Astrocyte (in vitro differentiated cells and primary cell): Measurements from ENCODE around the gene DHTKD1.

DNA sequence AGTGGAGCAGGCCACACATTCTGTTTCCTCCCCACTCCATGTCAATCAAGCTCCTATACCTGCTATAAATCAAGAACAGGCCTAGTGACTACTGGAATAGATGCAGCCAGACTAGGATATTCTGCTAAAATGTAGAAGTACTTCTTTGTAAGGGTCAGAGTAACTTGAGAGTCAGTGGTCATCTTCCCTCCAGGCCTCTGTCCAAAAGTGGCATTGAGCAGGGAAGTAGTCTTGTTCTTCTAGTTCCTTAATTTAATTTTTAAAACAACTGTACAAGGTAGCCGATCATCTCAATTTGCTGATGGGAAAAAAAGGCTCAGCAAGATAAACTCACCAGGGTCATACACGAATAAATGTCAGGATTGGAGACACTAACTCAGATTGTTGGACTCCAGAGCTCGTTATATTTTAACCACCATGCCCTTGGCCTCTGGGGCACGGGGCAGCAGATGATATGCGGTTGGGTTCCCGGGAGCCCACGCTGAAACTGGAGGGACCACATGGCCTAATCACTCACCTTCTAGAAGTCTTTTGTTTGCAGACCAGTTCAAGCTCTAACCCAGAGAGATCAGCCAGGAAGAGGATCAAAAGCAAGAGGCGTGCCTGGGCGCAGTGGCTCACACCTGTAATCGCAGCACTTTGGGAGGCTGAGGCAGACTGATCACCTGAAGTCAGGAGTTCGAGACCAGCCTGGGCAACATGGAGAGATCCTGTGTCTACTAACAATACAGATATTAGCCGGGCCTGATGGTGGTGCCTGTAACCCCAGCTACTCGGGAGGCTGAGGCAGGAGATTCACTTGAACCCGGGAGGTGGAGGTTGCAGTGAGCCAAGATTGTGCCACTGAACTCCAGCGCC lies 42.7 kb upstream of the ECHDC3 start:
- PRO-cap, result no peak
- RRBS, 2 experiments, result no CpG with 5 or more reads among the region's 15 CpGs

- PRO-cap, result no peak
- RRBS, 2 experiments, result no CpG with 5 or more reads among the region's 7 CpGs
Measured at GRCh38 chr10:11744507-11744956, 2.4 kb downstream of the ECHDC3 start.

DNA sequence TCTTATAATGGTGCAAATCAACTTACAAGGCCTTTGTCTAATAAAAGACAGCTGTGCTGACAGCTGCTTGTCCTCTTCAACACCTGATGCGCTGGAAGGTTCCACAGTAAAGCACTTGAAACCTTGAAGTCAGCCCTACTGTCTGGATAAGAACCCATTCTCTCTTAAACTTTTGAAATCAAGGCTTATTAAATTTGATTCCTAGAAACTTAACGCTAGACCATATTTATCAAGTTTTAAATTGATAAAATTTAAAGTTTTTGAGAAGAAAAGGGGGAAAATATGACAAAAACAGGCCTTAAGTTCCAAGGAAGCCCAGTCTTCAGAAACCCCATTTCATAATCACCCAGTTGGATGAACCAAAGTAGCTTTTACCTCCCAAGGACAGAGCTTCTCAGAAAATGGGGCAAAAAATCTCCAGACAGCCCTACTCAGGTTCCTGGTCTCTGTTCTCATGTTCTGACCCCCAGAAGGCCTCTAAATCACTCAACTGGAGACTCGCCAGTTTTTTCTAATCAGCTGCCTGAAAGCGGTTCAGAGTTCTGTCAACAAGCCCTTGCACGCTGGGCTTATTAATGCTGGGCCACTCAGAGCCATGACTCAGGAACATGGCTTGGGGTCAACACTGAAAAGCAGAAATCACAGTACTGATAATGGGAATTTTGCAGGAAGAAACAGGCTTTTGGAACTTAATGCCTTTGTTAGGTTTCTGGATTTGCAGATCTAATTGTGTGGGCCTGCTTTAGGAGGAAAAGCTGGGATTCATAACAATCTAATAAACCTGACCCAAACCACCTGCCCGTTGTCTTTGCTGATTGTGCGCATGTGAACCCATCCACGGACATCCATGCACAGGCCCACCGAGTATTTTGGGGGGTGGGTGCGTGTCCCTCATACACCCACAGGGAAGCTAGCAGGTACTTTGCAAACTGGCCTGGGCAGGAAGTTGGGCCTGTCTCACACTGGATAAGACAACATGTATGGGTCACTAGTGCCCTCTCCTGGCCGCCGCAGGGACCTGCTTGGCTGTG lies 15.2 kb downstream of the ECHDC3 start:
- PRO-cap, result no peak
- RRBS, 2 experiments, result no CpG with 5 or more reads among the region's 12 CpGs

GRCh38 chr10:11793658-11794343 lies 29.4 kb upstream of the PROSER2 start:
- PRO-cap, result no peak
- RRBS, 2 experiments, result no CpG with 5 or more reads among the region's 11 CpGs

DNA sequence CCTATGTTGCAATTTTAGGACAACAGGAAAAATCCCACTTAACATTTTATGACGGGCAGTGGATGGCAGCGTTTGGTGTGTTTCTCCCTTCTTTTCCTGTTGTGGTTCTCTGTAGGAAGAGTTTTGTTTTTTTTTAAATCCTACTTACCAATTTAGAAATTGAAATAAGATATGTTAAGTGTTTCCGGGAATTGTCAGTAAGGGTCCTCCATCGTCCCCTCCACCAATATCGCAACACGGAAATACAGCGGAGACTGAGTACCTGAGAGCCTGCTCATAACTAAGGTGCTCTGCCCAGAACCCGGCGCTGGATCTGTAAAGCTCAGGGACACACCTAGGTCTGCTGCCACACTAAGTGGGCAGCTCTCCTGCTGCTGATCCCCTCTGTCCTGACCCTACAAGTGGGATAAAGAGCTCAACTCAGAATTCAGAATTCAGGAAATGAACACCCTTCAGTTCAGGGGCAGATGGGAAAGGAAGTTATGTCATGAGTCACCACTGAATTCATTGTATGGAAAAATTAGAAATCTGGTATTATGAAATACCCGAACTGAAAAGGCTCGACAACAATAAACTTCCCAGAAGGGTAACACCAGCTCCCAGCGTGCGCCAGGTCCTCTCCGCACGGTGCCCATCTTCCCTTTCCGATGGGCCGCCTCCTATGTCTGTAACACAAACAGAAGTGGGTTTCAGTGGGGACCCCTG lies 9.1 kb upstream of the PROSER2 start:
- PRO-cap, result no peak
- RRBS, 2 experiments, result 94% methylated on average over 3 of the region's 17 CpGs; no CpG with 5 or more reads in 1 of the 2 experiments

- PRO-cap, result no peak
- RRBS, 2 experiments, result no CpG with 5 or more reads among the region's 5 CpGs
Measured at GRCh38 chr10:12054063-12054345, 11.4 kb upstream of the UPF2 start.

GRCh38 chr10:12068344-12069140 lies at the start of gene DHTKD1:
Gene DHTKD1 (plus strand): TSS chr10:12068954.
- PRO-cap, result bidirectional peak, plus-strand start at chr10:12068954, minus-strand start at chr10:12068664
- RRBS, 2 experiments, result 1 to 2% methylated on average over 29 to 30 of the region's 58 CpGs

DNA sequence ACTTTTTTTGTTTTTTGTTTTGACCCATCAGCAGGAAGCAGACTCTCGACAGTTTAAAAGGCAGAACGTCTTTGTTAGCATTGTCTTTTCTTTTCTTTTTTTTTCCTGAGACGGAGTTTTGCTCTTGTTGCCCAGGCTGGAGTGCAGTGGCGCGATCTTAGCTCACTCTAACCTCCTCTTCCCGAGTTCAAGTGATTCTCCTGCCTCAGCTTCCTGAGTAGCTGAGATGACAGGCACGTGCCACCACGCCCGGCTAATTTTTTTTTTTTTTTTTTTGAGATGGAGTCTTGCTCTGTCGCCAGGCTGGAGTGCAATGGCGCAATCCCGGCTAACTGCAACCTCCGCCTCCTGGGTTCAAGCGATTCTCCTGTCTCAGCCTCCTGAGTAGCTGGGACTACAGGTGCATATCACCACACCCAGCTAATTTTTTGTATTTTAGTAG lies 27.8 kb downstream of the SEC61A2 start:
- PRO-cap, result no peak
- RRBS, 2 experiments, result no CpG with 5 or more reads among the region's 14 CpGs

- PRO-cap, result no peak
- RRBS, 2 experiments, result no CpG with 5 or more reads among the region's 13 CpGs
Measured at GRCh38 chr10:12194916-12195113, 876 bp downstream of the NUDT5 start.

GRCh38 chr10:12393308-12393947 lies 44.1 kb downstream of the CAMK1D start:
- PRO-cap, result no peak
- RRBS, 2 experiments, result no CpG with 5 or more reads among the region's 12 CpGs

DNA sequence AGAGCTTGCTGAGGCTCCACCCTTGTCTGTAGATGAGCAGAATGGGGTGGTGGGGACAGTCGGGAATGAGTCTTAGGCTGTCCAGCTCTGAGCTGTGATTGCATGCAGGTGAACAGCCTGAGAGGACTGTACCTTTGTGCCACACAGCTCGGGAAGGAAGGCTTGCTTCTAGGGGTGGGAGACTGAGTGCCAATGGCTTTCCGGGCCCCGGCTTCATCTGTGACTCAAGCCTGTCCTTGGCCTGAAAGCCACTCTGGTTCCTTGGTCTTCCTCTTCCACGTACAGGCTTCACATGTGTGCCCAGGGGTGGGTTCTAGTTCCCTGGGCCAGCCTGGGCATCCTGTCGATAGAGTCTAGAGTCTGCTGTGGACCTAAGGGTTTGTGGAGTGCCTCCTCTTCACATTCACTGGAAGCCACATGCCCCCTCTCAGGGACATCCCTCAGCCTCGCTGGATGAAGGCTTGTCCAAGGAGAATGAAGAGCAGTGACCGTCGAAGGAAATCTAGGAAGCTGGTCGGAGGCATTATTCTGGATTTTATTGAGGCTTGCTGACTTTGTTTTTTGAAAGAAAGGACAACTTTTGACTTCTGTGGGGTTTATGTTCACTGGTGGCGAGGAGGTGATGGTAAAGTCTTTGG lies 86.7 kb downstream of the CAMK1D start:
- PRO-cap, result no peak
- RRBS, 2 experiments, result no CpG with 5 or more reads among the region's 11 CpGs

- PRO-cap, result no peak
- RRBS, 2 experiments, result no CpG with 5 or more reads among the region's 5 CpGs
Measured at GRCh38 chr10:12456769-12457139, 107.4 kb downstream of the CAMK1D start.

DNA sequence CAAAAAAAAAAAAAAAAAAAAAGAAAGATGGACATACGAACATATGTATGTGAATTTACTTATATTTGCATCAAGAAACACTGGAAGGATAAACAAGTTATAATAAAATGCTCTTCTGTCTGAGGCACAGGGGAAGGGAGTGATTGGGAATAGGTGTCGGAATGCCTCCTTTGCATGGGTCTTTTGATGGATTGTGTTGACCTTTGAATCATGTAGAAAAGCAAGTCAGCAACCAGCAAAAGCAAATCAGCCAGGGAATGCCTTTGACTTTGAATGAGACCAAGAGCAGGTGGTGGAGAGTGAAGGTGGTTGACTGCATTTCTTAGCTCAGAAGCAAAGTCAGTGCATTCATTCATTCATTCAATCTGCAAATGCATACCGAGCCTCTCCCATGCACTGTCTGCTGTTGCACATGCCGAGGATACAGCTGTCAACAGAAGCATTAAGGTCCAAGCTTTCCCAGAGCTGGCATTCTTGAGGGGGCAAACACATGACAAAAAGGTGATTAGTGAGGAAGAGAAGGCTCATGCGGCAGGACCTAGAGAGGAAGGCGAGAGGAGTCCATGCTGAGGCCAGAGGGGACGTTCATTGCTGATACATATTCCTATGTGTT lies 108.5 kb downstream of the CAMK1D start:
- PRO-cap, result no peak
- RRBS, 2 experiments, result no CpG with 5 or more reads among the region's 7 CpGs

DNA sequence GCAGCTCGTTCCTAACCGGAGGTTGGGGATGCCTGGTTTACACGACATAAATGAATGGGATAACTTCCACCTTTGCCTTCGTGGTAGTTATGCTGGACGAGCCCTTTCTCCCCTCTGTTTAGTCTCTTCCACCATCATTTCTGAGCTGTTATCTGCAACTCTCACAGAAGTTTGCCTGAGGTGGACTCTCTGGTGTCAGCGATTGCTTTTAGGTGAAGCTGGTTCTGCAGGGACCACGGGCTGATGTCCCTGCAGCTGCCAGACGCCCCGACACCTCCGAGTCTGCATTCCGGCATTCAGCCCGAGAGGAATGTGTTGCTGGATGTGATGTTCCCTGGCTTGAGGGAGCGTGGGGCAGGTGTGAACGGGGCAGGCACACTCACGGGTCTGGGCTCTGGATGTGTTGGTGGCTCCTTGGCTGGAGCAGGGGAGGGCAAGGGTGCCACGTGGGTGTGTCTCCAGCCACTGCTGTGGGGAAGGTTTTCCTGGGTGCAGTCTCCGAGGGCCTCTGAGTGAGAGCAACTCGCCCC lies 140.3 kb downstream of the CAMK1D start:
- PRO-cap, result no peak
- RRBS, 2 experiments, result no CpG with 5 or more reads among the region's 18 CpGs

GRCh38 chr10:12605494-12606522 lies 256.5 kb downstream of the CAMK1D start:
- PRO-cap, result no peak
- RRBS, 2 experiments, result no CpG with 5 or more reads among the region's 32 CpGs

DNA sequence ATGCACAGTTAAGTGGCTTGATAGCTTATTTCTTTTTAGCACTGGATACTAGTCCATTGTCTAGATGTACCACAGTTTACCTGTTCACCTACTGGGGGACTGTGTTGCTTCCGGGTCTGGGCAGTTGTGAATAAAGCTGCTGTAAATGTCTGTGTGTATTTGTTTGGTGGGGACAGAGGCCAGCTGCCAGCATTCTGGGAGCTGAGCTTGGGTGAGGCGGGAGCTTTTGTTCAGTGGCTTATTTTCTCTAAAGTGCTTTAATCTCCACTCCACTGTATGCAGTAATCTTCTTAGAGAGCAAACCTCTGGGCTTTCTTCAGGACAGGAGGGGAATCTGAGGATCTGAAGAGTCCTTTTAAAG lies 279.6 kb downstream of the CAMK1D start:
- PRO-cap, result no peak
- RRBS, 2 experiments, result no CpG with 5 or more reads among the region's 2 CpGs

GRCh38 chr10:12699192-12699959 lies 302.1 kb downstream of the CCDC3 start:
- PRO-cap, result no peak
- RRBS, 2 experiments, result no CpG with 5 or more reads among the region's 10 CpGs

GRCh38 chr10:12702053-12702295 lies 299.5 kb downstream of the CCDC3 start:
- PRO-cap, result no peak
- RRBS, 2 experiments, result no CpG with 5 or more reads among the region's 8 CpGs

DNA sequence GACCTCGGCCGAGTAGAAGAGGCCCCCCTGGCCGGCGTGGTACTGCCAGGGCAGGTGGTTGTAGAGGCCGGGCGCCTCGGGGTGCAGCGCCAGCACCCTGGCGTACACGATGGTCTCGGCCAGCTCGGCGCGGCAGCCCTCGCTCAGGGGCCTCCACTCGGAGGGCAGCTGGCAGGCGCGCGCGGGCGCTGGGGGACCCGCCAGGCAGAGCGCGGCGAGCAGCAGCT lies 266 bp downstream of the CCDC3 start:
- PRO-cap, result no peak
- RRBS, 2 experiments, result 0 to 1% methylated on average over 3 to 4 of the region's 25 CpGs

DNA sequence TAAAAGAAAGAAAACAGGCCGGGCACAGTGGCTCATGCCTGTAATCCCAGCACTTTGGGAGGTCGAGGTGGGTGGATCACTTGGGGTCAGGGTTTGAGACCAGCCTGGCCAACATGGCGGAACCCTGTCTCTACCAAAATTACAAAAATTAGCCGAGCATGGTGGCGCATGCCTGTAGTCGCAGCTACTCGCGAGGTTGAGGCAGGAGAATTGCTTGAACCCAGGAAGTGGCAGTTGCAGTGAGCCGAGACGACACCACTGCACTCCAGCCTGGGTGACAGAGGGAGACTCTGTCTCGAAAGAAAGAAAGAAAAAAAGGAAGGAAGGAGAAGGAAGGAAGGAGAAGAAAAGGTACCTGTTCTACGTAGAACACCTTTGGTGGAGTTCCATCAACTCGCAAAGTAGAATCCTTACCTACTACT lies 24.4 kb upstream of the MCM10 start:
- PRO-cap, result no peak
- RRBS, 2 experiments, result no CpG with 5 or more reads among the region's 13 CpGs